Endothelial cell of umbilical vein (primary cell): ENCODE results near the gene CRISPLD2.

DNA sequence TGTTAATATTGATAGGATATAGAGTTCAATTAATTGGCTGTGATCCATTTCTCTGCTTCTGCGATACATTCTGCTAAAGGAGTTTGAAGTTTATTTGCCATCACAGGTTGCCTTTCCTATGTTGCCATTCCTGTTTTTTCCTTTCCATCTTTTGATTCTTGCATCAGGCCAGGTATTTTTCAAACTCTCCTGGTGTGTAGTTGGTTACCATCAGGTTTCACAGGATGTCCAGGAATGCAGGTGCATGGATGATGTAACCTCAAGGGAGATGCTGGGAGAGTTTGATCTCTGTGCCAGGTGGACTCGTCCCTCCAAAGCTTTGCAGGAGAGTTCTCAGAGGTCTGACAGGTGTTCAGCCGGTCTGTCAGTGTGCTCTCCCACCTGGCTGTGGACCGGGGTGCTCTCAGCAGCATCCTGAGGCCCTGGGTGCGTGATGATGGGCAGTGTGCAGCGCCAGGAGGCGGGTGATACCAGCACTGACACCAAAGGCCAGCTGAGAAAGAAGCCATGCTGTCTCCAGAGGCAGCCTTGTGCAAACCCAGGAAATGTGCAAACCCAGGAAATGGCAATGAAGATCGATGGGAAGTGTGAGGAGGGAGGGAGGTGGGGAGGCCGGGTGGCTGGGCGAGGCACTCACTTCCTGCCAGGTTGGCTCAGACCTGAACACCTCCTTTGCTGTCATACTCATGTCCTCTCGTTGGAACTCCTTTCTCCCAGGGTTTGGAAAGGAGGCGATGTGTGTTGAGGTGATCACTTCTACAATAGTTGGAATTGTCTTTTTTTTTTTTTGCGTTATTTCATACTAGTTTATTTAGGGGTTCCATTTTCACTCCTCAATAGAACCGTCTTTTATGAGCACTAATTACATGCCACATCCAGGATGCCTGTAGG lies 1.8 kb downstream of the ATP2C2 start:
- PRO-cap: no peak
CAGE:
- cytosol, long polyA minus RNA: no peak
- cytosol, long polyA plus RNA: no peak
- long polyA plus RNA: no peak
- nucleus, long polyA minus RNA: no peak
- nucleus, long polyA plus RNA: no peak

DNA sequence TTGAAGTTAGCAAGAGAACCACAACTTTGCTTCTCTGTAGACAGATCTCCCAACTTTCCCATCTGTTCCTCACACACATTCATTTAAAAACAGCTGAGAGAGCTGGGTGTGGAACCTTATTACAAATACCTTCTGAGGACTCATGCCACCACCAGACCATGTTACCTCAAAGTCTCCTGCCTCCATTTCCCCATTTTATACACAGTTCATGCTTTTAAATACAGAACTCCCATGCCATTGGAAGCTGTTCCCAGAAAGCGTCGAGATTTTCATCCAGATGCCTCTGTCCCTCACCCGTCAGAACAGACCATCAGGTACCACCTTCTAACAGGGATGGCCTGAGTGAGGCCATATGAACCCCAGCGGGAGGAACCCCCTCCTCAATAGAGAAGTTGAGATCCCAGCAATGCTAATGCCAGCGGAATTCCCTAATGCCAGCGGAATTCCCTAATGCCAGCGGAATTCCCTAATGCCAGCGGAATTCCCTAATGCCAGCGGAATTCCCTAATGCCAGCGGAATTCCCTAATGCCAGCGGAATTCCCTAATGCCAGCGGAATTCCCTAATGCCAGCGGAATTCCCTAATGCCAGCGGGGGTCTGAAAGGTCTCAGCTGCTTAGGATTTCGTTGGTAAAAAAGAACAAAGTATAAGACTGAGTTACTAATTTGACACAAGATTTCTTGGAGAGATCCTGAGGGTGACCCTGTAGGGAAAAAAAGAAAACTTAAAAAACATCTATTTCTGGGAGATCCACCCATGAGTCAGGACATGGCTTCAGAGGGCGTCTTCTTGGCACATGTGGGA lies 25.3 kb downstream of the MEAK7 start:
- PRO-cap: no peak
CAGE:
- cytosol, long polyA minus RNA: no peak
- cytosol, long polyA plus RNA: no peak
- long polyA plus RNA: no peak
- nucleus, long polyA minus RNA: no peak
- nucleus, long polyA plus RNA: no peak

GRCh38 chr16:84511300-84511904 lies 6.9 kb upstream of the MEAK7 start:
- PRO-cap: no peak
CAGE:
- cytosol, long polyA minus RNA: no peak
- cytosol, long polyA plus RNA: no peak
- long polyA plus RNA: no peak
- nucleus, long polyA minus RNA: no peak
- nucleus, long polyA plus RNA: no peak

- PRO-cap: no peak
CAGE:
- cytosol, long polyA minus RNA: no peak
- cytosol, long polyA plus RNA: no peak
- long polyA plus RNA: no peak
- nucleus, long polyA minus RNA: no peak
- nucleus, long polyA plus RNA: no peak
Observed at GRCh38 chr16:84524325-84524690, 19.8 kb upstream of the MEAK7 start.

DNA sequence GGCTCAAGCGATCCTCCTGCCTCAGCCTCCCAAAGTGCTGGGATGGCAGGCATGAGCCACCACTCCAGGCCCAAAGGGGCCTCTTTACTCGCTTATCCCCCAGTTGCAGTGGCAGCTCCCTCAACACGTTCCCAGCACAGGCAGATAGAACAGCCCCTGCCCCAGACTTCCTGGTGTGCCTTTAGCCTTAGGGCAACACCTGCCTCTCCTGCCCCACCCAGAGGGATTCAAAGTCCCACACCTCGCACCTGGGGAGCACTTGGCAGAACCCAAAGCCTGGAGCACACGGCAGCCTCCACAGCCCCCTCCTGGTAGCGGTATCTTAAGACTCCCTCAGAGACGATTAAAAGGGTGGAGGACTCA lies 54.7 kb upstream of the MEAK7 start:
- PRO-cap: no peak
CAGE:
- cytosol, long polyA minus RNA: no peak
- cytosol, long polyA plus RNA: no peak
- long polyA plus RNA: no peak
- nucleus, long polyA minus RNA: no peak
- nucleus, long polyA plus RNA: no peak

GRCh38 chr16:84566138-84566919 lies 51.5 kb downstream of the COTL1 start:
- PRO-cap: no peak
CAGE:
- cytosol, long polyA minus RNA: no peak
- cytosol, long polyA plus RNA: no peak
- long polyA plus RNA: no peak
- nucleus, long polyA minus RNA: no peak
- nucleus, long polyA plus RNA: no peak

DNA sequence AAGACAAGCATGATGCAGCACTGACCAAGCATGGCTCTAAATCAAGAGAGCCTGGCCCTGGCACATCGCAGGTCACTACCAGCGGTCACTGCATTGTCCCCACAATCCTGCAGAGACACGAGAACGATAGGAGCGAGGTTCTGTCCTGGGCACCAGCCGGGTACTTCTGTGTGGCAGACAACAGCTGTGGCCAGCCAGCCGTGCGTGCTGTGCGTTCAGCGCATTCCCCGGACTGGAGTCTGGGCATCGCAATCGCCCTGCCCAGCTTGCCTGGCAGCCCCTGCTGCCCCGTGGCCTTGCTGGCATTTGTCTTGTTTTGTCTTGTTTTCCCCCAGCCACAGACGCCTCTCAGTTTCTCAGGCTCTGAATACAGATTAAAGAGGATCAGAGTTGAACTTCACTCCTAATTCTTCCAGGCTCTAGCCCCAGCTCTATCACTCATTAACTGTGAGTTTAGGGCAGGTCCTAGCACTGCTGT lies 33.9 kb downstream of the COTL1 start:
- PRO-cap: no peak
CAGE:
- cytosol, long polyA minus RNA: no peak
- cytosol, long polyA plus RNA: no peak
- long polyA plus RNA: no peak
- nucleus, long polyA minus RNA: no peak
- nucleus, long polyA plus RNA: no peak

GRCh38 chr16:84598320-84599099 lies 19.4 kb downstream of the COTL1 start:
- PRO-cap: no peak
CAGE:
- cytosol, long polyA minus RNA: no peak
- cytosol, long polyA plus RNA: no peak
- long polyA plus RNA: no peak
- nucleus, long polyA minus RNA: no peak
- nucleus, long polyA plus RNA: no peak

GRCh38 chr16:84650607-84651021 lies 2.3 kb downstream of the KLHL36 start:
- PRO-cap: no peak
CAGE:
- cytosol, long polyA minus RNA: no peak
- cytosol, long polyA plus RNA: no peak
- long polyA plus RNA: no peak
- nucleus, long polyA minus RNA: no peak
- nucleus, long polyA plus RNA: no peak

DNA sequence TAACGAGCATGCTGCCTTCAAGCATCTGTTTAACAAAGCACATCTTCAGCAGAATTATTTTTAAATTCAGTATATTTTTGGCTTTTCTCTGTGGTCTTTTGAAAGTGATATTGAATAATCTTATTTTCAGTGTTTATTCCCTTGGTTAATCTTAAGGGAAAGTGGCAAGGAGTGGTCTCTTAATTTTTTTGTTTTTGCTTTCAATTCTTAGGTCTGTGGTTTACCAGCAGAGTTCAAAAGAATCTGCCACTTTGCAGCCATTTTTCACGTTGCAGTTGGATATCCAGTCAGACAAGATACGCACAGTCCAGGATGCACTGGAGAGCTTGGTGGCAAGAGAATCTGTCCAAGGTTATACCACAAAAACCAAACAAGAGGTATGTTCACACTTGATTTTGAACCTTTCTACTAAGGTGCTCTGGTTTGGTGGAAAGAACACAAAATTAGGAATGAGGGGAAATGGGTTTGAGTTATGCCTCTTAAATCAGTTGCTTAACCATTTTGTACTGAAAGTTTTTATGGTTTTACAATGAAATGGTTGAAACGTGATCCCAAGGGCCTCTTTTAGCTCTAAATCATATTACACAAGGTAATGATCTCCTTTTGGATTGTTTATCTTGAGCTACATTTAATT lies 51.7 kb upstream of the CRISPLD2 start:
- PRO-cap: no peak
CAGE:
- cytosol, long polyA minus RNA: no peak
- cytosol, long polyA plus RNA: no peak
- long polyA plus RNA: no peak
- nucleus, long polyA minus RNA: no peak
- nucleus, long polyA plus RNA: no peak

DNA sequence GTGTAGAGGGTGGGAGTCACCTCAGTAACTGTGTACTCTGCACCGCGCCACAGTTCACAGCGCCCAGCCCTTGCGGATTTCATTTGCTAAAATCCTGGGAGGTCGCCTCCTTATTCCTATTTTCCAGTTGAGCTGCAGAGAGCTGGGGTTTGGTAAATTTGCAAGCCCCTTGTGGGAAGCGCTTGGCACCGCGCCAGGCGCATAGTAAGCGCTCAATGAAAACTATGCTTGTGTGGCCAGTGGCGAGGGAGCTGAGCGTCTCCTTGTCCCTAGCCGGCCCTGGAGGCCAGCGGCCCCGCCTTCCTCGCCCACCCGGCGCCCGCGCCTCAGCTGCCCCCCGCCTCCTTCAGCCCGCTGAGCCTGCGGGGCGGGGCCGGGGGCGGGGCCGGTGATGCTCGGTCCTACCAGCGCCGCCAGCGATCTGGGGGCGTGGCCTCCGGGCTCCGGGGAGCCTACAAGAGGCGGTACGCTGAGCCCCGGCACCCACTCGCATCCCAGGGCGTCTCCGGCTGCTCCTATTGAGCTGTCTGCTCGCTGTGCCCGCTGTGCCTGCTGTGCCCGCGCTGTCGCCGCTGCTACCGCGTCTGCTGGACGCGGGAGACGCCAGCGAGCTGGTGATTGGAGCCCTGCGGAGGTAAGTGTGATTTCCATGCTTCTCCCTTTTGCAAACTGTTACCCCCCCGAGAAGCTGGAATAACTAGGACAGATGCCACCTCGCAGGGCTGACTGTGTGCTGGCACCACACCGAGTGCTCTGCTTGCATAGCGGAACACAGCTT lies at the start of gene CRISPLD2:
Gene CRISPLD2 (plus strand): TSS at position 486 of the 778 bp plus-strand sequence.
- PRO-cap: unidirectional peak, plus-strand start at position 486 of the sequence
CAGE:
- cytosol, long polyA minus RNA: no peak
- cytosol, long polyA plus RNA: no peak
- long polyA plus RNA: no peak
- nucleus, long polyA minus RNA: no peak
- nucleus, long polyA plus RNA: no peak

DNA sequence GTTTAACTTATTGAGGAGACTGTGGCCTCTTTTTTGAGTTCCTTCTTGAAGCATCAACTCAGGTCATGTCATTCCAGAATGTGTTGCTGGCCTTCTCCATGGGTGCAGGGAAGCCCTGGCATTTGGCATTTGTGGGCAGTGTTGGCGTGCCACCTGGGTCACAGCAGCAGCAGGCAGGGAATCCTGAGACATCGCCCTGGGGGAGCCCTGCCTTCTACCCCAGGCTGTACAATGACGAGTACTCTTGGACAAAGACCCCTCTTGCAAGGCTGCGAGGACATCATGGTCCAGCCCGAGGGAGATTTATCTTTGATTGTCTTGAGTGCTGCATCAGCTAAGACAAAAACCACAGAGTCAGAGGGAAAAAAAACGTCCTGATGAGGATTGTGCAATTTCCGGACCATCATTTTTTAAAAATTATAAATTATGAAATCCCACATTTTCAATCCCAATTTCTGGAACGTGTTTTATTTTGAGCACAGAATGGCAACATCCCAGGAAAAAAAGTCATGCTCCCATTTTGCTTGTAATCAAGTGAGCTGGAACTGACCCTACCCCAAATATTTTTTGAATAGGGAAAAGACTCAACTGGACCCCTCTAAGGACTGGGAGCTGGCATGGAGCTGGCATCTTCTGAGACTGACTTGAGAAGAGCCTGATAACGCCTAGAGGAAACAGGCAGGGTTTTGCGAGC lies 3.8 kb downstream of the CRISPLD2 start:
- PRO-cap: no peak
CAGE:
- cytosol, long polyA minus RNA: no peak
- cytosol, long polyA plus RNA: no peak
- long polyA plus RNA: no peak
- nucleus, long polyA minus RNA: no peak
- nucleus, long polyA plus RNA: no peak

DNA sequence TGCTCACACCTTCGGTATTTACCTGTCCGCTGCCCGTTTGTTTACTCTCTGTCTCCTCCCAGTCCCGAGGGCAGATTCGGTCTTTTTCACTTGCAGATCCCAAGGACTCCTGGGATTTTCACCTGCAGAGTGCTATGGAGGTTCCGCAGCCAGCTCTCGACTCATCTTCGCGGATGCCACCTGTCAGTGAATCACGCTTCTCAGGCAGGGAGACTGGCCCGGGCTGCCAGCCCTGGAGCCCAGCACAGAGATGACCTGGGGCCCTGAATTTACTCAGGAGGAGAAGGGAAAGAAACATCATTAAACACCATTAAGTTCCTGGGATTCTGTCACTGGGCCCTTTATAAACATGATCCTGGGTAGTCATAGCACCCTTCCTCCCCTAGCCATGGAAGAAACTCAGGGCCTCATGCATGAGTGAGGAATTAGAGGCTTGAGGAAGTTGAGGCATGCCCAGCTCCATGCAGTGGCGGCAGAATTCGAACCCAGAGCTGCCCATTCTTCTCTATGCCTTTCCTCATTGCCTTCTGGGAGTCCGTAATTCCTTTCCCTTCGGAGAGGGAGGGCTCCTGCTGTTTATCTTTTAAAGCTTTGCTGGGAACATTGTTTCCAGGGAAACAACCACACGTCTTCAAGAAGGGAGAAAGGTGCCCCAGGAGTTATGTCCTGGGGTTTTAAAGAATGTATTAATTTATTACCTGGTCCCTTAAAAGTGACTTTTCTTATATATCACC lies 8.4 kb downstream of the CRISPLD2 start:
- PRO-cap: no peak
CAGE:
- cytosol, long polyA minus RNA: no peak
- cytosol, long polyA plus RNA: no peak
- long polyA plus RNA: no peak
- nucleus, long polyA minus RNA: no peak
- nucleus, long polyA plus RNA: no peak

GRCh38 chr16:84852912-84853804 lies 33.4 kb downstream of the CRISPLD2 start:
- PRO-cap: no peak
CAGE:
- cytosol, long polyA minus RNA: no peak
- cytosol, long polyA plus RNA: no peak
- long polyA plus RNA: no peak
- nucleus, long polyA minus RNA: no peak
- nucleus, long polyA plus RNA: no peak

- PRO-cap: no peak
CAGE:
- cytosol, long polyA minus RNA: no peak
- cytosol, long polyA plus RNA: no peak
- long polyA plus RNA: no peak
- nucleus, long polyA minus RNA: no peak
- nucleus, long polyA plus RNA: no peak
Observed at GRCh38 chr16:84863393-84863865, 43.6 kb downstream of the CRISPLD2 start.

DNA sequence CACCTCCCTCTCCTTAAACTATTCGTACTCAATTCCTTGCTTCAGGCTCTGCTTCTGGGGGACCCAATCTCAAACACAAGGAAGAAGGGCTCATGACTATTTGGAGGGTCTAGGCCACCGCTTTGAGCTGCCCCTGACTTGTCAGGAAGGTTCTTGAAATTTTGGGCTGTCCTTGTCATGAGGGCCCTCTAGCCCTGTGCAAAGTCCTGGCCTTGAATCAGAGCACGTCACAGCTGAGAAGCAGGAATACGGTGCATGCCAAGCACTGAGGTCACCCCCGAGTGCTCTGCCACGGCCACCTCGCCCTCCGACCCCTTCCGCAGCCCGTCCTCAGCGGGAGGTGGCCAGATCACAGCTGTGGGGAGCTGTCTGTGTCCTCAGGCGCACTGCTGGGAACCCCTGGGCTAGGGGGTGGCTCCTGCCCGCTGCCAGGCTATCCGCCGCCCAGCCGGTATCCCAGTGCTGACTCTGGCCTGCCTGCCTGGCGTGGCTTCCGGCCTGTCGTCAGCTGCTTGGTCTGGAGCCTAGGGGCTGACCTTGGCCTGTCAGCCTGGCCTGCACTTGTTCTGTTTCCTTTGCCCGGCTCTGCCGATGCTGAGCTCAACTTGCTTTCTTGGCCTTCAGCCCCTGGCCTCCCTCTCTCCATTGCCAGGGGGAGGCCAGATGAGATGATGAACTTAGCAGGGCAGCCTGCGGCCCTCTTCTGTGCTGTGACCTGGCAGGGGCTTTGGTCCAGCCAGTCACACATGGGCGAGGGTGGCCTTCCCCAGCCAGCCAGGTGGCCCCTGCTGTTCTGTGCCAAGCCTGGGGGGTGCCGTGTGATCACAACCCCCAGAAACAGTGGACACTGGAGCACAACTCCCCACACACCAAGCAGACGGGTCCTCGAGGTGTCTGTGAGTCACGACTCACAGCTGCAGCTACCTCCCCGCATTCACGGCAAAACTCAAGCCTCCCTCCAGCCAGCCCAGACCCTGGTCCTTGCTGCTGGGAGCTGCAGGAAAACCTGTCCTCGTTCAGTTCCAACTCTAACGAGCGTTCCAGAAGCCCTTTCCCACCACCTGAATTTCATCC lies 77.4 kb downstream of the ZDHHC7 start:
- PRO-cap: no peak
CAGE:
- cytosol, long polyA minus RNA: no peak
- cytosol, long polyA plus RNA: no peak
- long polyA plus RNA: no peak
- nucleus, long polyA minus RNA: no peak
- nucleus, long polyA plus RNA: no peak

GRCh38 chr16:84985214-84985718 lies 26.1 kb downstream of the ZDHHC7 start:
- PRO-cap: no peak
CAGE:
- cytosol, long polyA minus RNA: no peak
- cytosol, long polyA plus RNA: no peak
- long polyA plus RNA: no peak
- nucleus, long polyA minus RNA: no peak
- nucleus, long polyA plus RNA: no peak

DNA sequence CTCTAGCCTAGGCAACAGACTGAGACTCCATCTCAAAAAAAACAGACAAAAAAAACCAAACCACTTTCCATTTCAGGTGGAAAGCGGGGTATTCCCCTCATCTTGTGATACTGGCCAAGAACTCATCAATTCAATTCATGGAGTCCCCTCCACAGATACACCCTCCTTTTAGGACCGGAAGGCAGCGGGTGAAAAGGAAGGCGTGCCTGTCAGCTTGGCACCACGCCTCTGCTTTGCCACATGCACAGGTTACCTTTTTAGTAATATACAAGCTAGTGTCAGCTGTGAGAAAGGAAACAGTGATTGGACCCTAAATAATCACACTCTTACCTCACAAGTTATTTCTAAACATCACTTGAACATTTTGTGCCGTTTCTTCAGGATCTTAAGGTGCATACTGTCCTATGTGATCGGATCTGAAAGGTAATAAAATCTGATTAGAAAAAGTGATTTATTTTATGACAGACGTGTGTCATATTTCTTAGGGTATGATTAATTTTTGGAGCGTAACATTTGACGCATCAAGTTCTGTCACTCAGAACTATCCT lies 15.7 kb downstream of the ZDHHC7 start:
- PRO-cap: no peak
CAGE:
- cytosol, long polyA minus RNA: no peak
- cytosol, long polyA plus RNA: no peak
- long polyA plus RNA: no peak
- nucleus, long polyA minus RNA: no peak
- nucleus, long polyA plus RNA: no peak

DNA sequence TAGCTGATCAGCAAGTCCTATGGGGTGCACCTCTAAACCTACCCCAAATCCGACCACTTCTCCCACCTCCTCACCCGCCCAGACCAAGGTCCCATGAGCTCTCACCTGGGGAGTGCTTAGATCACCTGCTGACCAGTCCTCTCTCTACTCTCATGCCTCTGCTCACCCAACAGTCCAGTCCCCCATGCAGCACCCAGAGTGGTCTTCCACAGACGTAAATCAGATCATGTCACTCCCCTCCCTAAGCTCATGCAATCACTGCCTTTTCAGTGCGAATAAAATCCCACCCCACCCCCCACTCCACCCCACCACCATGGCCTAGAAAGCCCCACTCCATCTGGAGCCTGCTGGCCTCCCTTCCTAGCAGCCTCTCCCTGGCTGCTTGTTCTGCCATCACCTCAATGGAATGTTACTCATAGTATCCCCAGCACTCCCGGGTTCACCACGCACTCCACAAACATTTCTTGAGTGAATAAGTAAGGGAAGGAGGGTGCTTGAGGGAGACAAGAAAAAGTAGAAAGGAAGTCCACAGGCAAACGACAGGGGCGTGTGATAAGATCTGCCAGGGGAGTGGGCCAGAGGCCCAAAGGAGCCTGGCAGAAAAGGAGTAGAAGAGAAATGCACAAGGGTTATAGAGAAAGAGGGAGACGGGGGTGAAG lies 7.0 kb downstream of the ZDHHC7 start:
- PRO-cap: no peak
CAGE:
- cytosol, long polyA minus RNA: no peak
- cytosol, long polyA plus RNA: no peak
- long polyA plus RNA: no peak
- nucleus, long polyA minus RNA: no peak
- nucleus, long polyA plus RNA: no peak

DNA sequence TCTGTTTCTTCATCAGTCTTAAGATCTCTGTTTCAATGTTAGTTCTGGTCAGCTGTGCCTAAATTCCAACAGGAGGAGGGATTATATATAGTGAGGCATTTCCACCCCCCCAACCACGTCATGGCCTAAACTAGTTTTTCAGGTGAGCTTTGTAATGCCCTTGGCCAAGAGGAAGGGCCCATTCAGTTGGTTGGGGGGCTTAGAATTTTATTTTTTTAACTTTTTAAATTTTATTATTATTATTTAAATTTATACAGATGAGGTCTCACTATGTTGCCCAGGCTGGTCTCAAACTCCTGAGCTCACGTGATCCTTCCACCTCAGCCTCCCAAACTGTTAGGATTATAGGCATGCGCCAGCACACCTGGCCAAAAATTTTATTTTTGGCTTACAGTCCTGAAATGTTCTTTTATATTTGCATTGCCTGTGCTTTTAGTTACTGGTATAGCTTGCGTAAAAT lies 4.6 kb upstream of the ZDHHC7 start:
- PRO-cap: no peak
CAGE:
- cytosol, long polyA minus RNA: no peak
- cytosol, long polyA plus RNA: no peak
- long polyA plus RNA: no peak
- nucleus, long polyA minus RNA: no peak
- nucleus, long polyA plus RNA: no peak